Zone of skin (tissue), 1 donor: ENCODE measurements around a stretch of chr7.

GRCh38 chr7:130577024-130577498, 85.2 kb downstream of the MEST start:
- RRBS: no CpG with 5 or more reads among the region's 21 CpGs

DNA sequence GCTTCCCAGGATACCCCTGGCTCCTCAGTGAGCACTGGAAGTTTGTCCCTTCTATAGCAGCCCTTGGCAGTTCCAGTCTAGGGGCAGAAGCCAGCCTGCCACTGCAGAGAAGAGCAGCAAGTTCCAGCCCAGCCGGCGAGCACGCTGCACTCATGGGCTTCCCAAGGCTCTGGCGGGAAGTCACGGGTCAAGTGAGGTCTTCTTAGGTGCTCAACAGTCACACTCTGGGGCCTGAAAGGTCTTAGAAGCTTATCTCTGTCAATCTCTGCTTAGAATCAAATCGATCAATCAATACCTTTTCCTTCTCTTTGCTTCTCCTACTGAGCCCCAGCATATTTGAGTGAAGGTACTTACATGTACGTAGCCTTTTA, 152.4 kb upstream of the KLF14 start:
- RRBS: no CpG with 5 or more reads among the region's 7 CpGs

GRCh38 chr7:130897854-130898622, 164.0 kb upstream of the KLF14 start:
- RRBS: no CpG with 5 or more reads among the region's 17 CpGs

DNA sequence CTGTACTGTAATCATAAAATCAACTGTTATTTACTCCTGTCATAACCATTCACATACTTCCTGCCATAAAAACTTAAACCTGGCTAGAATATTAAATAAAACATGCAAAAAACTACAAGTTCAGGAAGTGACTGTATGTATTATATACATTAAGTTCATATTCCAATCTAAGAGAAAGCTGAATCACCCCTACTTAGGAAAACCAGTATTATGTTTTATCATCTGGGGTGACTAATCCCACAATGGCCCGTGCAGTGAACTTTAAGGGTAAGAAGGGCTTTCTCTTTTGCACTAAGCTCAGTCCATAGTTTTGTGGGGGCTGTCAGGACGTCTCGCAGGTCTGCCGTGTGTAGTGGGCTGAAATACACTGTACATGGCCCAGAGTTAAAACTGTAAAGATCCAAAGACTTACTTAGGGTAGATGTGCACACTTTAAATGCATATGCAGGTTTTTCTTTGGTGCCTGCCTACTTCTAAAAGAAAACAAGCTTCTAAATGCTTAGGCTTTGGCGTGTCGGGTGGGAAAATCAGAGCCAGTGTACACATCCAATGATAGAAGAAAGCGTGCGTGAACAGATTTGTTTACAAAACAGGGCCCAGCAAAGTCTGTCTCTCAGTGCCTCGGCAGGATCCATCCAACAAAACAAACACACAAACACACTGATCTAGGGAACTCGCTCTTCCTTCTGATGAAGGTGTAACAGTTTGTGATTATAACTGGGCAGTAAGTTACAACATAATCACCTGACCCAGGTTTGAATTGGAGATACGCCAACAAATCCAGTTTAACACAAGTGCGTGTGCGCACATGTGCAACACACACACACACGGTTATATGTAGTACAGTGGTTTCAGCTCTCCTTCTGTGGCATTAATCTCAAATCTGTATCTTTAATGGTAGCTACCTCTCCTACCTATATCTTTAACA, 184.0 kb upstream of the KLF14 start:
- RRBS: no CpG with 5 or more reads among the region's 14 CpGs

DNA sequence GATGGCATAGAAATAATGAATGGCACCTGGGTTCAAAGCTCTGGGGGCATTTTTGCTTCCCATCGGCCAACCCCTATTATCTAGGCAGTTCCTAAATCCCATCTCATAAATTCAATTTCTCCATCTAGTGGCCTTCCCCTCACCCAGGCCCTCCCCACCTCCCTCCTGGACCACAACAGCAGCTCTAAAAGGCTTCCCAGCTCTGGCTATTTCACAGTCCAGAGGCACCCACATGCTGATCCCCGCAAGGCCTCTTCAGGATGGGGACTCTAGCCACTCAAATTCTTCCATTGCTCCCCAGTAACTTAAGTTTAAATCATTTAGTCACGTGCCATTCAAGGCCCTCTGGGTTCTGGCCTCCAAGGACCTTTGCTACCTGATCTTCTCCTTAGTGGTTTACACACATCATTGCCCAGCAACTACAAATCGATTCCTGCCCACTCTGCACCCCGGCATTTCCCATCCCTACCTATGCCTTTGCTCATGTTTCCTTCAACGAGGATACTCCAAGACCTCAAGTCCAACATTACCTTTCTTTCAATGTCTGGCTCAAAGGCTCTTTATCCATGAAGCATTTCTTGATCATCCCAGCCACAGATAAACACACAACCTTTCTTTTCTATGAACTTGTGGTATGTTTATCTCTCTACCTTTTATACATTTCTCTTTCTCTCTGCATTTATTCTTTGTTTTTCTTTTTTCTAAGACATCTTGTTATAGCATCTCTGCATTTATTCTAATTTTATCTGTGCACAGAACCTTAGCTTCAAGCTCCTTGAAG, 202.5 kb upstream of the KLF14 start:
- RRBS: no CpG with 5 or more reads among the region's 6 CpGs

DNA sequence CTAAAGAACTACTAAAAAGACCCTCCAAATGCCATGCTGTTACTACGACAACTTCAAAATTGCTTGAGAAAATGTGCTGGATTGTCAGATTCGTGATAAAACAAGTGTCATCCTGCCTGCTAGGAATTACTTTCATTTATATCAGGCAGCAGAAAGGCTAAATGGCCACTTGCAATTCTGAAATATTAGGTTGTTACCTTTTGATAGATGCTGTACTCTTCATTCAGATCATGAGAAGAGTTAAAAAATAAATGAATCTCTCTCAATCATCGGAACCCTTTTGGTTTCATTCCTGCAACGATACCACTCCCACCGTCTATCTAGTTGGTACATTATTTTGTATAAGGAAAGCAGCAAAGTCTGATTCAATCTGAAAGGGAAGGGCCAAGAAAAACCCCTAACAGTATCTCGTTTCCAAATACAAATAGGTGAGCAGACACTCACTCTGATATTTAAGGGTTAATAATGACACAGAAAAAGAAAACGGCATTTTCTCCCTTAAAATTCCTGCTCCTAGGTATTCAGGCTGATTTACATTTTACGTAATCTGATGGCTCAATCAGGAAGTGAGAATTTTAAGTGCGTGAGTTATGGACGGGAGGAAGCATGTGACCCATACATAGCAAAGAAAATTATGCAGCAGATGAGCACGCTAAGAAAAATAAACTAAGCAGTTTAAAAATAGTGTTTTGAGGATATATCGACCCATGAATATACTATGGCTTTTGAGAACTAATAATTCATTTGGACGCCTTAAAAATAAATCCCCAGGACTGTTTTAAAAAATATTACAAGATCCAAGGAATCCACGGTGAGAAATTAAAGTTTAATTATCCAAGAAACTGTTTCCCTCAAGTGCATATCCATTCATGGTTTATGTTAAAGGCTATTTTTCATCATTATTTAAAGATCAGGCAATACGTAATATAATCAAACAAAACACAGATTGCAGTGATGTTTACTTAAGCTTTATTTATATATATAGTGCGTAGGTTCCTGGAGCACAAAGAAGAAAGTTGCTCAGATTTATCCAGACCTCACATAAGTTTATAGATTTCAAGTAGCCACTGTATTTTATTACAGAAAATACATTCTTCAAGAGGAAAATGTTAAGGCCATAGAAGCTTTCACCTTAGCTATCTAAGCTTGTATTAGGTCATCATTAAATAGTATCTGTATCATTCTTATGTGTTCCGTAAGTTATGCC, 209.6 kb upstream of the KLF14 start:
- RRBS: no CpG with 5 or more reads among the region's 17 CpGs

- RRBS: no CpG with 5 or more reads among the region's 2 CpGs
These were observed 223.2 kb upstream of the KLF14 start for GRCh38 chr7:130957195-130957548.

GRCh38 chr7:130998623-130999492, 264.9 kb upstream of the KLF14 start:
- RRBS: no CpG with 5 or more reads among the region's 2 CpGs

DNA sequence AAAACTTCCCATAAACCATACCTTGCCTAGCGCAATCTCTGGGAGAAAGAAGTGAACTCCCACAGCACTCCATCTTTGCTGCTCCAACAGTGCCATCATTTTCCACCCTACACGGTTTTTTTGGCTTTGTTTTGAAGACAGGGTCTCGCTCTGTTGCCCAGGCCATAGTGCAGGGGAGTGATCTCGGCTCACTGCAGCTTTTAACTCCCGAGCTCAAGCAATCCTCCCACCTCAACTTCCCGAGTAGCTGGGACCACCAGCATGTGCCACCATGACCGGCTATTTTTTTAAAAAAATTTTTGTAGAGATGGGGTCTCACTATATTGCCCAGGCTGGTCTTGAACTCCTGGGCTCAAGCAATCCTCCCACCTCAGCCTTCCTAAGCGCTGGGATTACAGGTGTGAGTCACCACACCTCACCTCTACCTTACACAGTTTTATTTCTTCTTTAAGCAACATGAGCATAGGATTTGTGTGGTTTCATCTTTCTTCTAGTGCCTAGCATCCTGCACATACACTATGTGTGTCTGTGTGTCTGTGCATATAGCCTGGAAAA, 270.9 kb upstream of the KLF14 start:
- RRBS: no CpG with 5 or more reads among the region's 8 CpGs

DNA sequence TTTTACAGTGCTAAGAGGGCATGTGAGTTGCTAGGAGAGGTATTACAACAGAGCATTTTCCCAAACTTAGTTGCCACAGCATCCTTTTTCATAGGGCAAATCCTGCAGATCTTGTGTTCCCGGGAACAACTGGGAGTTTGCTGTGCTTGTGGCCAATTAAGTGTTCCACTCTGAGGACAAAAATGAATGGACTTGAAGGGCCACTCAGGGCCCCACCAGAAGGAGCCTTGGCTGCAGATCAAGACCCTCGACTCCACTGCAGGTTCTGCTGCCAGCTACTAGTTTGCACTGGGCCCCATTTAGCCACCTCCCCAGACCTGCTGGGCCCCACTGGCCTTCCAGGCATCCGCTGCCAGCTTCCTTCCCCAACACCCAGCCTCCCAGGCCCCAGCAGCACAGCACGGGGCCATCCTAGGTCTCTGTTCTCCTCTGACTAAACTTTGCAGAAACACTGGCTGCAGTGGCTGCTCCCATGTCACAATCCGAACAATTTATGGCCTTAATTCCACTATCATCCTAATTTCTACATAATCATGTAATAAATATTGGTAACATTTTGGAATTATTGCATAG, 277.3 kb upstream of the KLF14 start:
- RRBS: no CpG with 5 or more reads among the region's 5 CpGs

DNA sequence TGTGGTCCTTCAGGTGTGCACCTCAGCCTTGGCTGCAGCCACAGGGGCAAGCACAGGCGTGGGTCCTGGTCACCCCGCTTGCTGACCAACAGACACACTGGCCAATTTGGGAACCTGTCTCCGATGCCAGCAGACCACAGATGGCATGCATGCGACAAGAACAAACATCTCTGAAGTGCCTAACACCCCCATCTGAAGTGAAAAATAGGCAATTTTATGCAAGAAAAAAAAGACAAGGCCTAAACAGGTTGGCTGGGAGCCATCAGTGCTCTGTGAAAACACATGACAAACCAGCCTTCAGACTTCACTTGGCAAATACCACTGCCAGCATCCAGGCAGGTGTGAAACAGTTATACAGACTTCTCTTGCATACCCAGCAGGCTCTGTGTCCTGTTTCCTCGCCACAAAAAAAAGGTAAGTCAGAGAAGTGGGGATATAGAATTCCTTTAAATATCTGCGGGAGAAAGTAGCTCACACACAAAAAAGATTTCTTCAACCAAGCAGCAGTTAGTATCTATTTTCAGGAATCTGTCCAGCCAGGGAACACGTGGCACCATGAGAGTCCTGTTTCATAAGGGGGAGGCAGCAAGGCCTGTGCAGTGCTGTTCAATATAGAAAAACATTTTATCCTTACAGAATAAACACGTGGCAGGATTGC, 293.4 kb upstream of the MKLN1 start:
- RRBS: no CpG with 5 or more reads among the region's 8 CpGs

GRCh38 chr7:131038079-131038934, 289.4 kb upstream of the MKLN1 start:
- RRBS: no CpG with 5 or more reads among the region's 7 CpGs

DNA sequence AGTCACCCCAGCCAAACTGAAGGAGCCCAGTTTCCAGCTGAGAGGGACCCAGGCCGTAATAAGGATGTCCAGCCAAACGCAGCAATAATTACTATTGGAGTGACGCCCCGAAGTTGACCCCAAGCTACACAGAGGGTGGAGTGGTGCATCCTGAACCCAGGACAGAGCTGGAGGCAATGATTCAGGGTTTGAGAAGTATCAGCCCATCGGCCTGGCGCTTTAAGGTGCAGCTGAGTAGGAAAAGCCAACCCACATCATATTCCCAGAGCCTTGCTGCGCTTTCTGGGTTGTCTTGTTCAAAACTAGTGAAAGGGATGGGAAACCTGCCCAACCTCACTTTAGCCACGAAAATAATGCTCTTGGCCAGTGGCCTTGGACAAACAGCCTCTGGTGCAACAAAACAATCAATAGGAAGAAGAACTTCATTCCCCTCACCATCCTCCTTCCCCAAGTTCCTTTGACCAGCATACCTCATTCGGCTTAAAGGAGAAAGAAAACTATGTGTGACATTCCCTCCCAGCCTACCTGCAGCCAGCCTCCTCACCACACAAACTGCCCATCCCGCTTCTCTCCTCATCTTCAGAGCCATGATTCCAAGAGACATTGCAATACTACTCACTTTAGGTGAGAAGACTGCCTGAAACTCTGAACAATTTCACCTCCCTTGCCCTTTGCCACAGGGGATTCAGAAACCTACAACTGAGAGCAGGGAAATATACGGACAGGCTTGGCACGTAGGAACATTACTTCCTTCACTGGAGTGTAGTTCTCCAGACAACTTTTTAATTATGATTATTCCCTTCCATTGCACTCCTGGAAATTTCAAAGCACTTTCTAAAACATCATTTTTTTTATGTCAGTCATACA, 217.2 kb upstream of the MKLN1 start:
- RRBS: no CpG with 5 or more reads among the region's 12 CpGs

DNA sequence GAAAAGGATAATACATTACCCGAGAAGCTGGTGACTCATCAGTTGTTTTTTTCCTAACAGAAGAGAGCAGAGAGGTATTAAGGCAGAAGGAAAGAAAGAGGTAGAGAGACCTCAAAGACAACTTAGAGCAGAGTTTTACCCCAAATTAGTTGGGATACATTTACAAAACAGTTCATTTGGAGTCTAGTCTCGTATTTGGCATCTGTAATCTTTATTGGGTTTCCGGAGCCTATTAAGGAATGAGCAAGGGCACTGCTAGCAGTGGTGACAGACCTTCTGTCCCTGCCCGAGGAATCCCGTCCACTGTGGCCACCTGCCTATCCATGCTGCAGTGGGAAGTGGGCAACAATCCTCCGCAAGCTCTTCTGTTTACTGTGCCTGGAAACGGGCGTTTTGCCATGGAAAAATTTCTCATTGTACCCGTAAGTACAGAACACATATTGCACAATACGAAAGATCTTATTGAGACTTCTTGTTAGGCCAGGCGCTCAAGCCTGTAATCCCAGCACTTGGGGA, 169.9 kb upstream of the MKLN1 start:
- RRBS: no CpG with 5 or more reads among the region's 11 CpGs

DNA sequence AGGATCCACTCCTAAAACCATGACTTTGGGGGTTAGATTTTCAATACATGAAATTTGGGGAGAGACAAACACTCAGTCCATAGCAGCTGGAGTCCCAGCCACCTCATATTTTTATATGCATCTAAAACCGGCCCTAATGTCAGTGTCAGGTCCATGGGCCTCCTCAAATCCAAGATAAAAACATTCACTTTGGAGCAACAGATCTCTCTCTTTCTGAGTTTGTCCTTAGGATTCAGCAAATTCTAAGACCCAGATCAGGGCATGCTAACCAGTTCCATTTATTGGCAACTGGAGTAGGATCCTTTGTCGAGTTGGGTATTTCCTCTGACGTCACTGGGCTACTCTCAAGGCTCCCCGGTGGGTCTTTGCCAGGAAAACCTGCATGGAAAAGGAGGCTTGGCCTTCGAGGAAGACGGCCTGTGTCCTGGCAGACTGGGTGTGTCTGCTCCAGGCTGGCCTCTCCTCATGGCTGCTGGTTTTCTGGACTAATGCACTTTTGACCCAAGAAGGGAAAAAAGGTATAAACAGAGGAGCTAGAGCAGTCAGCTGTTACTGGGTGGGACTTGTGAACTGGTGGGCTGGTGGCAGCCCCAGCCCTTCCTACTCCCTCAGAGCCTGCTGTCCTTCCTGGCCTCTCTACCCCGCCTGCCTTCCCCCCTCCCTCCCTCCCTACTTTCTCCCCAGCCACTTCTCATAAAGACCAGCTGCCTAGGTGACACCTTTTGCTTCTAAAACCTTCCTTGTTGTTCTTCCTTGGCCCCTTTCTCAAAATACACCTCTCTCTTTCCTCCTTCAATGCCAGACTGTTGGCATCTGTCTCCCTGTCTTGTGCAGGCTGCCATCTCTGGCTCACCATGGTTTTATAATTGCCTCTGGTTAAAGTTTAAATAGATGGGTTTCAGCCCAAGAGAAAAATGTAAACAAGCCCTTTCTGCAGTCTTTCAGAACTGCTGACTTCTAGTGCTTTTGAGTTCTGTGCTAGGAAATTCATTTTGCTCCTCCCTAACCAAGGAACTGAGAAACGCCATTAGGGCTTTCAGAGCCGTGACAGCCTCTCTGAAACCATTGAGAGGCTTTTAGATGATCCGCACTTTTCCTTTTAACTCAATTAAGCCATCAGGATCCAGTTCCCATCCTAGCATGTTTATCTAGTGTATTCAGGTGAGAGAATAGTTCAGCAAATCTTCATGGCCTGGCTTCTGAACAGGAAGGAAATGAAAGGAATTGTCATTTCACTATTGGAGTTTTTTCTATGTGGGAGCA, 101.9 kb upstream of the MKLN1 start:
- RRBS: no CpG with 5 or more reads among the region's 10 CpGs

DNA sequence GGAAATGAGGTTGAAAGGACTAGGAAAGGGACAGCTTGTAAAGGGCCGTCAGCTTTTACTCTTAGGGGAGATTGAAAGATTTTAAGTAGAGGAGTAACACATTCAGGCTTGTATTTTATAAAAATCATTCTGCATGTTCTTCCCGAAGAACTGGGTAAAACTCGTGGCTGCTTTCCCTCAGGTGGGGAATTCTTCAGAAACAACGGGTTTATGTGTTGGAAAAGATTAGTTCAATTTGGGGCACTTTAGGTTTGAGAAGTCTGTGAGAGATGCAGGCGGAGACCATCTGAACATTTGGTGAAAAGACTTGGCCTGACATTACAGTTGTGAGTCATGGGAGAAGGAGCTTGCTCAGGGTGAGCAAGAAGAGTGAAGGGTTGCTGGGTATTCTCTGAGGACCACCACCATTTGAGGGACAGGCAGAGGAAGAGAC, 88.8 kb downstream of the PODXL start:
- RRBS: no CpG with 5 or more reads among the region's 5 CpGs

GRCh38 chr7:131500392-131501585, 55.6 kb downstream of the PODXL start:
- RRBS: no CpG with 5 or more reads among the region's 7 CpGs

DNA sequence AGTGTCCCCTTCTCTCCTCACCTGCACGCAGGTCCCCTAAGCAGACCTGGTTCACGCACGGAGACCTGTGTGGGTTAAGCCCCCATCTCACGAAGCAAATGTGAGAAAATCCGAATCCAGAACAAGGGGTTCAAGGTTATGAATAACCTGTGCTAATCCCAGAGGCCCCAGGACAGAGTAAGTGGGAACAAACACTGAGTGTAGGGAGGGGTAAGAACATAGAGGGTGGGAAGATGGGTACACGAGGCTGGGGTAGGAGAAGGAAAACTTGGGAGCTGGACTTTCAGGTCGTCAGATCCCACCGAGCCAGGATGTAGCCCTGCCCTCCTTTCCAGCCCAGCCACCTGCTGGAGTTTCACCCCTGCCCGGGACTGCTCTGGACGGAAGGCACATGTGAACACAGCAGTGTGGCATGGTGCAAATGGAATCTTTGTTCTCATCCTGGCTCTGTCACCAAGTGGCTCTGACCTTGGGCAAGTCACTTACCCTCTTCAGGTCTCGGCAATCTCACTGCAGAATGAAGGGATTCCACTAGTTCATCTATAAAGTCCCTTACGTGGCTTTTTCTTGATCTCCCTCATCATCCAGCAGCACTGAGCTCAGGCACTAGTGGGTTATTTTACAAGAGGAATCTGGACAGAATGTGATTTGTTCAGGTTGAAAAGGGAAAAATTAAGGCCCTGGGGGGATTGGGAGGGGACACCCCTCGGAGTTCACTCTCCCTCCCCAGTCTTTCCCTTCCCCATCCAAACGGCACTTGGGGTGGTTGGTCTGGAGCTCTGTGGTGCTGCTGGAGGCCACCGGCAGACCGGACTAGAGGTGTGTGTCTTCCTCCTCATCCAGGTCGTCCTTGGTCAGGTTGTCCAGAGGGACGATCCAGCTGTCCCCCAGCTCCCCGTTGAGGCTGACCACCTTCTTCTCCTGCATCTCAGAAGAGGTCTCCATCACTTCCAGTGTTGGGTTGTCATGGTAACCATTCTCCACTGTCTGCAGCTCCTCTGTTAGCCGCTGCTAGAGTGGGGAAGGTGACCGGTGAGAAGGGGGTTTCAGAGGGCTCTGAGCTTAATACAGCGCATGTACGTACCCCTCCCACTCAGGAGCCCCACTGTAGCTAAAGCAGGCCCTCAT, 52.6 kb downstream of the PODXL start:
- RRBS: no CpG with 5 or more reads among the region's 23 CpGs

- RRBS: 23% methylated on average over 4 of the region's 16 CpGs
These were observed 16.0 kb downstream of the PODXL start for GRCh38 chr7:131540362-131540922.